K562 (cell line): ENCODE measurements around the gene PNPLA7.

DNA sequence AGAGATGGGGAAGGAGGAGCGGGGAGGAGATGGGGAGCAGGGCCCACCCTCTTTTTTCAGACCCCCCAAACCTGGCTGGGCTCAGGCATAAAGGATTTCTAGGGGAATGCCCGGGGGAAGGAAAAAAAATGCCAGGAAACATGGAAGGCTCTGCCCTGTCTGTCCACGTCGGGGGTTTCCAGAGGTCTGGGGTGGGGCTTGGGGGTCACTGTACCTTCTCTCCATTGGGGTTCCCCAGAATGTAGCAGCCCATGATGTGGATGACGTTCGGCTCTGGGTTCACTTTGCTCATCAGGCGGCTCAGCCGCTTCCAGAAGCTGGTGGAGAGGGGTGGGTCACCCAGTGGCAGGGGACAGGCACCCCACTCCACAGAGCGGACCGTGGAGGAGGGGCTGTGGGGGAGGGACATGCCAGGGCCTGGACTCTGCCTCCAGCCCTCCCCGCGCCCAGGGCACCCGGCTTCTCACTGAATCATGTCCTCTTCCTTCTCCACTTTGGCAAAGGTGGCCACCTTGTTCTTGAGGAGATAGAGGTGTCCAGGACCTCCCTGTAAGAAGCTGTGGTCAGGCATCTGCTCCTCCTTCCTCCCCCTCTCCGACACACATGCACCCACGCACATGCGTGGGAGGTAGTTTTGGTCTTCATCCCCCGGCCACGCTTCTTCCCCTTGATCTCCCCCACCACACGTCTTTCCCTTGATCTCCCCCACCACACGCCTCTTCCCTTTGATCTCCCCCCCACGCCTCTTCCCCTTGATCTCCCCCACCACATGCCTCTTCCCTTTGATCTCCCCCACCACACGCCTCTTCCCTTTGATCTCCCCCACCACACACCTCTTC is 8.8 kb upstream of the ENTPD8 start:
- RAMPAGE, long total RNA = no peak
- RRBS = no CpG with 5 or more reads among the region's 22 CpGs
PRO-cap:
- standard = no peak
- CoPRO, capped RNA only, 2 experiments = no peak in any of the 2 experiments
- CoPRO, capped and uncapped RNA, 2 experiments = no peak in any of the 2 experiments
- CoPRO, uncapped RNA only, 2 experiments = no peak in any of the 2 experiments
CAGE:
- cytosol, long polyA plus RNA = no peak
- long polyA plus RNA = no peak
- nucleolus, long total RNA = no peak
- nucleus, long polyA plus RNA = no peak

DNA sequence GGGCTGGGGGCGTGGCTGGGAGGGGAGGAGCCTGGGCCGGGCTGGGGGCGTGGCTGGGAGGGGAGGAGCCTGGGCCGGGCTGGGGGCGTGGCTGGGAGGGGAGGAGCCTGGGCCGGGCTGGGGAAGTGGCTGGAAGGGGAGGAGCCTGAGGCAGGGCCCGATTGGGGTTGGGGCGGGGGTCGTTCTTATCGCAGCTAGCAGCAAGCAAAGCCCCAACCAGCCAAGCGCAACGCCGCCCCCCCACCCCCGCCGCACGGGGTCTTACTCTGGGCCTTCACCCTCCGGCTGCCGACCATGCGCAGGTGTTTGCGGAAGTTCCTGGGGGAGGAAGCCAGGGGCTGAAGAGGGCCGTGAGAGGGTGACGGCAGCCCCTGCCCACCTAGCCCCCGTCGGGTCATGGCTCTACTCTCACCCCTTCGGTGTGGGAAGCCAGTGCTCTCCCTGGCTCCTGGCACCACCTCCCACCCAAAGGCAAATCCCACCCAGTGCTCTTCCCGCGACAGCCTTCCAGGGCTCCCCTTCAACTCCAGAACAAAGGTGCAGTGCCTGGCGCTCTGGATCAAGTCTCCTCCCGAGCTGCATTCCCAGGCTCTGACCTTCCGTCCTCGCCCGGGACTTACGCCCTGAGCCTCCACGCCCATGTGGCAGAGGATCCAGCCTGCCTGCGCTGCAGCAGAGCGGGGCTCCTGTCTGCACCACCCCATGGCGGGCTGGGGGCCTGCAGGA is 4.8 kb downstream of the NSMF start:
- RAMPAGE, long total RNA = no peak
- RRBS = no CpG with 5 or more reads among the region's 37 CpGs
PRO-cap:
- standard = bidirectional peak, plus-strand start at position 148 of the sequence, minus-strand start outside the sequence
- CoPRO, capped RNA only, 2 experiments = no peak in any of the 2 experiments
- CoPRO, capped and uncapped RNA, 2 experiments = no peak in any of the 2 experiments
- CoPRO, uncapped RNA only, 2 experiments = no peak in any of the 2 experiments
CAGE:
- cytosol, long polyA plus RNA = no peak
- long polyA plus RNA = no peak
- nucleolus, long total RNA = no peak
- nucleus, long polyA plus RNA = no peak

- RAMPAGE, long total RNA = no peak
- RRBS = 13% methylated on average over 1 of the region's 30 CpGs
PRO-cap:
- standard = bidirectional peak, plus-strand start at chr9:137550491, minus-strand start at chr9:137550428
- CoPRO, capped RNA only, 2 experiments = no peak in any of the 2 experiments
- CoPRO, capped and uncapped RNA, 2 experiments = no peak in any of the 2 experiments
- CoPRO, uncapped RNA only, 2 experiments = no peak in any of the 2 experiments
CAGE:
- cytosol, long polyA plus RNA = no peak
- long polyA plus RNA = no peak
- nucleolus, long total RNA = no peak
- nucleus, long polyA plus RNA = no peak
Observed at GRCh38 chr9:137549656-137550647, at the start of gene PNPLA7. TSS of gene PNPLA7 (minus strand) at chr9:137550402.

- RAMPAGE, long total RNA = no peak
- RRBS = 100% methylated on average over 1 of the region's 20 CpGs
PRO-cap:
- standard = no peak
- CoPRO, capped RNA only, 2 experiments = no peak in any of the 2 experiments
- CoPRO, capped and uncapped RNA, 2 experiments = no peak in any of the 2 experiments
- CoPRO, uncapped RNA only, 2 experiments = peak in 1 of 2 experiments; most common plus-strand start chr9:137556512 (in 1); most common minus-strand start chr9:137556478 (in 1)
CAGE:
- cytosol, long polyA plus RNA = no peak
- long polyA plus RNA = no peak
- nucleolus, long total RNA = no peak
- nucleus, long polyA plus RNA = no peak
Observed at GRCh38 chr9:137555990-137556684, 4.5 kb downstream of the MRPL41 start.

GRCh38 chr9:137631948-137632653 is 13.3 kb downstream of the EHMT1 start:
- RAMPAGE, long total RNA = no peak
- RRBS = no CpG with 5 or more reads among the region's 17 CpGs
PRO-cap:
- standard = no peak
- CoPRO, capped RNA only, 2 experiments = no peak in any of the 2 experiments
- CoPRO, capped and uncapped RNA, 2 experiments = no peak in any of the 2 experiments
- CoPRO, uncapped RNA only, 2 experiments = no peak in any of the 2 experiments
CAGE:
- cytosol, long polyA plus RNA = no peak
- long polyA plus RNA = no peak
- nucleolus, long total RNA = no peak
- nucleus, long polyA plus RNA = no peak

GRCh38 chr9:137694888-137695518 is 76.2 kb downstream of the EHMT1 start:
- RAMPAGE, long total RNA = no peak
- RRBS = no CpG with 5 or more reads among the region's 16 CpGs
PRO-cap:
- standard = no peak
- CoPRO, capped RNA only, 2 experiments = no peak in any of the 2 experiments
- CoPRO, capped and uncapped RNA, 2 experiments = no peak in any of the 2 experiments
- CoPRO, uncapped RNA only, 2 experiments = no peak in any of the 2 experiments
CAGE:
- cytosol, long polyA plus RNA = no peak
- long polyA plus RNA = no peak
- nucleolus, long total RNA = no peak
- nucleus, long polyA plus RNA = no peak

DNA sequence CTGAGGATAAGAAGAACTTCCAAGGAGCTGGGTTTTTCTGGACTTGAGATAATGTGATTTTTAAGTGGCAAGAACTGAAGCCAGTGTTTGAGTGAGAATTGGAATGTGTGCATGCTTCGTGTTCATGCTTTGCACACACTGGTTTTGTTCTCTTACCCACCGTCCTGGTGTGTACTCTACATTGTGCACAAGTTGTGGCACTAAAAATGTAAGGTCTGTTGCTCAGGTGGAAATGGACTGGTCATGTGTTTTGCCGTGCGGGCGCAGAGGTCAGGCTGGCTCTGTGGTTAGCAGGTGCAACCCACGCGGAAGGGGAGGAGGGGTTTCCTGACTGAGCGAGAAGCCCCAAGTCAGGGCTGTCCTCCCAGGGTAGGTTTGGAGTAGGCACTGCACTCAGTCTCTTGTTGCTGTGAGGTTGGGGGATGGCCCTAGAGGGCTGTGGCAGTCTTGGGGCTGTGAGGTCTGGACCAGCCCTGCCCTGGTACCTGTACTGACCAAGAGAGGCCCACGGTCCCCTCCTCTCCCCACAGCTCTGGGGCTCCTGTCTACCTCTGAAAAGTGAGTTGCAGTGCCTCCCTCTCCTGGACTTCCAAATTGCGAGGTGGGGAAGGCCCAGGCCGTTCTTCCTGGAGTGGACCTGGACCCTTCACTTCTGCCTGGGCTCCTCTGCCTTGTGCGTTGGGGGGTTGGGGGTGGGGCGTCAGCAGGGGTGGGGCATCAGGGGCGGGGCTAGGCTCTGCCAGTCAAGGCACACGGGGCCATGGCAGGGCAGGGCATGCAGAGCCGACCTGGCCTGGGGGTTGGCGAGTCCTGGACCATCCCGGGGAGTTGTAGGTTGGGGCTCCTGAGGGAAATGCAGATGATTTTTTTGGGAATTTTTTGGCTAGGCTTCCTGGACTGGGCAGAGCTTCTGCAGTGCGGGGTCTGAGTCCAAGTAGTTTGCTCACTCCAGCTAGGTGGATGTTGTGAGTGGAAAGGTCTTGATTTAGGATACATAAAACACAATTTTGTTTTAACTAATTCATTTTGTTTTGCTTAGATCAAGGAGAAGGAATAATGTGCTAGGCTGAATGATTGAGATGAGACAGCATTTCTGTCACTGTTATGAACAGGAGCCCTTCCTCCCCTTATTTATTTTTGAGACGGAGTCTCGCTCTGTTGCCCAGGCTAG is 86.9 kb downstream of the EHMT1 start:
- RAMPAGE, long total RNA = no peak
- RRBS = no CpG with 5 or more reads among the region's 21 CpGs
PRO-cap:
- standard = no peak
- CoPRO, capped RNA only, 2 experiments = no peak in any of the 2 experiments
- CoPRO, capped and uncapped RNA, 2 experiments = no peak in any of the 2 experiments
- CoPRO, uncapped RNA only, 2 experiments = no peak in any of the 2 experiments
CAGE:
- cytosol, long polyA plus RNA = no peak
- long polyA plus RNA = no peak
- nucleolus, long total RNA = no peak
- nucleus, long polyA plus RNA = no peak